ENCODE results near the gene SMPD3.

- PRO-cap, result no peak
These were observed 15.8 kb upstream of the NFATC3 start for GRCh38 chr16:68069232-68069991.

DNA sequence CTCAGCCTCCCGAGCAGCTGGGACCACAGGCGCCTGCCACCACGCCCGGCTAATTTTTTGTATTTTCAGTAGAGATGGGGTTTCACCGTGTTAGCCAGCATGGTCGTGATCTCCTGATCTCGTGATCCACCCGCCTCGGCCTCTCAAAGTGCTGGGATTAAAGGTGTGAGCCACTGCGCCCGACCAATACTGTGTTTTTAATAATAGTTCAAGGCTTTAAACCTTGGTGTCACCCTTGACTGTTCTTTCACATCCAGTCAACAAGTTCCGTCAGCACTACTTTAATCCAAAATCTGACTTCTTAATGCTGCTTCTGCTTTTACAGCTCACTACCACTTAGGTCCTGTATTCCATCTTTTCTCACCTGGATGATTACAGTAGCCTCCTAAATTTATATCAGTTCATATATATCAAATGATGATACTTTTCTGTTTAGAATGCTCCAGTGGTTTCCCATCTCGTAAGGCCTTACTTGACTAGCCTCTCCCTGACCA, 33.9 kb downstream of the NFATC3 start:
- PRO-cap, result no peak

GRCh38 chr16:68194317-68194723, 41.6 kb downstream of the ESRP2 start:
- PRO-cap, result no peak

GRCh38 chr16:68234934-68235434, 943 bp downstream of the ESRP2 start:
- PRO-cap, result no peak

DNA sequence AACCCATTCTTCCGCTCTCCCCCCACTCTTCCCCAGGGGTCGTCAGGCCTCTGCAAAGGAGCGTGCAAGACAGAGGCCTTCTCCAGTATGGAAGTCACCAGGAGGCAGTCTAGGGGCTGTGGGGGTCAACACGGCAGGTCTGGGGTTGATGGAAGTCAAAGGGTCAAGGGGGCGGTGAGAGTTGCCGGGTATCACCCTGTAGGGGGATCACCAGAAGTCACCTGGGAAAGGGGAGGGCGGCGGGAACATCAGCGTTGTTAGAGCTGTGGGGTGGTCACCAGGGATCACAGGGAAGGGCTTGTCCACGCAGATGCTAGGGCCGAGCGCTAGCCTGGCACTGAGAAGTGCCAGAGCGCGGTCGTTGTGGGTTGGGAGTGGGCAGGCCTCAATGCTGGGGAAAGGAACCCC, 500 bp upstream of the ESRP2 start:
- PRO-cap, result unidirectional peak, plus-strand start at position 350 of the sequence

- PRO-cap, result unidirectional peak, minus-strand start at chr16:68265552
These were observed 1.1 kb downstream of the SLC7A6 start for GRCh38 chr16:68265406-68265916.

DNA sequence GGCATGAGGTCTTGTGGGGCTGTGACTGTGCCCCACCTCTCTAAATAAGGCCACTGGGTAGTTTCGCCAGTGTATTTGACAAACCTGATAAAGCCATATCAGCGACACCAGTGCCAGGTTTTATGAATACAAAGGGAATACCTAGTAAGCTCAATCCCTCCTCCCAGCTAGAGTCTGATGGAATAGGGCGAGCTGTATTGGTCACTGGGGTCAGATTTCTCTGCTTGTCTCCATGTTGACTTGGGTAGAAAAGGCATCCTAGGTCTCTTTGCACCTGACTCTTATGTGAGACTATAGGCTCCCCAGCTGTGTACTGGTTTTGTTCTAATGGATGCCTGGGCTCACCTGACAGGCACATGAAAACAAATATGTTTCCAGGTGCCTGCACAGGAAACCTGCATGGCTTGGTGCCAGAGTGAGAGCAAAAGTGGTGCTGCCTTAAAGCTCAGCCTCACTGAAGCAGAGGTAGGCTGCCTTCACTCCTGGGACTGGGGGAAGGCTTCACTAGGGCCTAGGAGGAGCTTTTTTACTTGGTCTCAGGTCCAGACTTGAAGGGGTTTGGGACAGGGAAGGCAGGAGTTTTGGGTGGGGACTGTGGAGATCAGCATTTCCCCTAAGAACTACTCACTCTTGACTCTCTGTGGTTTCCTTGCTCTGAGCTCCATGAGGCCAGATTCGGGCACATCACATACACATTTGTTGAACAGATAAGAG, 8.4 kb downstream of the SLC7A6 start:
- PRO-cap, result no peak

DNA sequence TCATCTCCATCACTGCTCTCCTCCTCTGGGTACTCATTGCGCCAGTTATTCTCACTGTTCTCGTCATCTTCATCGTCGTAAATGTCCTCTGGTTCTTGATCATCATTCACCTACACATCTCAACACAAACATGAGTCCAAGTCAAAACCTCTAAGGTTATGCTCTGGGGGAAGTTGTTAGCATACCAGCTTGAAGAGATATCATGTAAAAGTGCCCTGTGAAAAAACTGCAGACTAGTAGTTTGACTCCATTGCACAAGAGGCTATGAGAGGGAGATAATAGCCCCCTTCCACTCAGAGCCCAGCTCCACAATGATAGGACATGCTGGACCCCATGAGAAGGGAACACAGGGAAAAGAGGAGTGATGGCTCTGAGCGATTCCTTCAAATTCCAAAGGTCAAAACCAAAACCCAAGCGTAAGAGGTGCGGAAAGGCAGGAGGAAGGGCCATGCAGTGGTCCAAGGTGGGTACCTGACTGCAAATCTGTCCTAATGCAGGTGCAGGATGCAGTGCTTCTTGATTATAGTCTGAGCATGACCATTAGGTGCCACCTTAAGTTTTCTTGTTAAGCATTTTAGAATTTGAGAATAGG, 8.3 kb downstream of the SLC7A6OS start:
- PRO-cap, result no peak

- PRO-cap, result no peak
These were observed 64.4 kb downstream of the PRMT7 start for GRCh38 chr16:68375193-68375596.

- PRO-cap, result unidirectional peak, minus-strand start at chr16:68448442; bidirectional peak, plus-strand start at chr16:68448843, minus-strand start at chr16:68448506
These were observed at the start of gene SMPD3 for GRCh38 chr16:68448171-68449112. TSS of gene SMPD3 (minus strand) at chr16:68448508.

- PRO-cap, result no peak
These were observed 38.4 kb upstream of the SMPD3 start for GRCh38 chr16:68486496-68487398.

- PRO-cap, result no peak
These were observed 34.3 kb downstream of the ZFP90 start for GRCh38 chr16:68573540-68573739.

GRCh38 chr16:68589330-68589628, 50.2 kb downstream of the ZFP90 start:
- PRO-cap, result no peak

DNA sequence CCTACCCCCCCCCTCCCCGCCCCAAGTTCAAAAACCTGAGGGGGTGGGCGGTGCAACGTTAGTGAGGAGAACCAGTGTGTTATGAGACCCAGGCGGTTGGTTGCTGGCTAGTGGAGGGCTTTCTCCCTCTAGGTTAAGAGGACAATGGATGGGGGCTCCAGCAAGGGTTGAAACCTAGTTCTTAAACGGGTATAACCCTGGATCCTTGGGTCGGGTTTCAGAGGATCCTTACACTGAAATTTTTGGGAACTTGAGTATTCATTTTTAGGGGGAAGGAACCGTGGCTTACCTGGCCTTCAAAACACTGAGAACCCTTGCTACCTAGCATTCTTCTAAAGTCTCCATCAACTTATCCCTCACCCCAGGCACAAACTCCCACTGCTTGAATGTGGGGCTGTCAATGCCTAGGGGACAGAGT, 1.4 kb downstream of the CDH3 start:
- PRO-cap, result no peak

- PRO-cap, result no peak
These were observed 30.2 kb upstream of the TANGO6 start for GRCh38 chr16:68813142-68813545.

GRCh38 chr16:69100017-69100778, 5.3 kb upstream of the HAS3 start:
- PRO-cap, result no peak

DNA sequence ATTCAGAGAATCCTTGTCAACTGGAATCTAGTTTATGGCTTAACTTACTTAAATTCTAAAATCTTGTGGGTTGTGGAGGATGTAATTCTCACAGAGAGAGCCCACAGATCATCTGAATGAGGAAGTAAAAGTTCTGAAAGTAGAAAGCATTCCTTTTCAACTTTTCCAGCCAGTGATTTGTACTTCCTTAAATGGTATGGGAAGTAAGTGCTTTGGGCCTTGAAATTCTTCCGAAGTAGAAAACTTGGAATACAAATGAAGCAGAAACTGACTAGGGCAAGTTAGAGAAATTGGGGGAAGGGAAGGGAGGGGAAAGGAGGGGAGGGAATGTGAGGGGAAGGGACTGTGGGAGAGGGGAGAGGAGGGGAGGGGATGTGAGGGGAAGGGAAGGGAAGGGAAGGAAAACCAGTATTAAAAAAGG, 15.6 kb upstream of the SNTB2 start:
- PRO-cap, result no peak

DNA sequence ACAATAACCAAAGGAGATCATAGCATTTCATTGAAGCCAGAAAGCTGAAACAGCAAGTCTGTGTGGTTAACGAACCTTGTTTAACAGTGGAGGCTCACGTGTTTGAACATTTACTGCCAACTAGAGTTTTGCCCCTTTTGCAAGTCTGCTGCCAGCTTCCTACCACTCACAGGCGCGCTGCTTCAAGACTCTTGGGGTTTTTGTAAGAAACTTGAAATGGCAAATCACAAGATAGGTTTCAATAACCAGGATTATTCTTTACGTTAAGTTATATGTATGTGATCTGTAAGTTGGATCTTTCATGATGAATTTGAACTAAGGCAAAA, 1.2 kb downstream of the SNTB2 start:
- PRO-cap, result no peak

DNA sequence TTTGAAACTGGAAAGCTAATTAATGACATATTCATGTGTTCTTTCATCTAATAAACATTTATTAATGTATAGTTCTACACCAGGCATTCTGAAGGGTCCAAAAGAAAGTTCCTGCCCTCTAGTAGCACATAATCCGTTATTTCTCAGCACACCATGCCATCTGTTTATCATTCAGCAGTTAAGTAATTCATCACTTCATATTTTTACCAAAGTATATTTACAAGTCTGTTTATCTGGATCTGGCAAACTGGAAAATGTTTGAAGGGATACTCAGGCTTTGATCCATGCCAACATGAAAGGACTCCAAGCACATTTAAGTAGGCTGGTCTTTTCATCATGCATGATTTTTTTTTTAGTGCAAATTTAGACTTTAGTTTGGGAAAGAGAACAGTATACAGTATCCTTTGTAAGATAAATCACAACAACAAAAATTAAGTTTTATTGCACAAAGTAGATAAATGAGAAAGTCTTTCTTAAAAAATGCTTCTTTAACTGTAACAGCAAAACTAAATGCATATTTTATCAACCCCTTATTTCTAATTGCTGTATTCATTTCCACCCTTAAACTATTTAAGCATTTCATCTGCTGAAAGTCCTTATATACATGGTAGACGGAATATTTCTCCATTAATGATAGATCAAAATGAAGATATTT, 4.0 kb upstream of the VPS4A start:
- PRO-cap, result no peak

DNA sequence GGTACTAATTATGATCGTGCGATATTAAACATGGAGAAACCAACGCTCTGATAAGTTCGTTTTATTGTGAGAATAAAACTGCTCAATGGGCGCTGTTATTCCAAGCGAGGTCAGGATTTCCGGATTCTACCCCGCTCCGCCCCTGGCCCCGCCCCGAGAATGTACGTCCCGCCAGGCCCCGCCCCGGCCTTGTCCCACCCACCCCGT, 280 bp upstream of the VPS4A start:
- PRO-cap, result bidirectional peak, plus-strand start outside the sequence, minus-strand start at position 119 of the sequence